Mesothelial cell of epicardium (in vitro differentiated cells): ENCODE data around the gene VPS37B.

DNA sequence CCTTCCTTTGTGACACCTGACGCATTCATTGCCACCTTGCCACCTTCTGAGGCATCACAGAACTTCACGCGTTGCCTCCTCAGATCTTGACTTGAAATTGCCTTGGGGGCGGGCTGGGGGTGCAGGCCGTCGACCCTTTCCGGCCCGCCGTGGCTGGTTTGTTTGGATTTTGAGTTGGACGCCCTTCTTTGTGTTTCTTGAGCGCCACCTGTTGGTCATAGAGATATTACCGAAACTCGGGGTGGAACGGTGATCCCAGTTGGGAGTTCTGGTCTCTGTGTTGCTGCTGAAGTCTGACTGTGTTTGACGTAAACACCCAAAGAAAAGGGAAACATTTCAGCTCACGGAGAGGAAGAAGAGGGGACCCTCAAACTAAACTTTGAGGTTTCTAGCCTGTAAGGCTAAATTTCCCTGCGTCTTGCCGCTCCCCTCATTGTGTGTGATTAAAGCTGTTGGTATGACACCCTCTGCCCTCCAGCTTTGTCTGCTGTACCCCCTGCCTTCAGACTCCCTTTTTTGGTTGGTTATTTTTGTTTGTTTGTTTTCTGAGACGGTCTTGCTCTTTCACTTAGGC is 44.7 kb downstream of the MLXIP start:
- PRO-cap, result no peak

DNA sequence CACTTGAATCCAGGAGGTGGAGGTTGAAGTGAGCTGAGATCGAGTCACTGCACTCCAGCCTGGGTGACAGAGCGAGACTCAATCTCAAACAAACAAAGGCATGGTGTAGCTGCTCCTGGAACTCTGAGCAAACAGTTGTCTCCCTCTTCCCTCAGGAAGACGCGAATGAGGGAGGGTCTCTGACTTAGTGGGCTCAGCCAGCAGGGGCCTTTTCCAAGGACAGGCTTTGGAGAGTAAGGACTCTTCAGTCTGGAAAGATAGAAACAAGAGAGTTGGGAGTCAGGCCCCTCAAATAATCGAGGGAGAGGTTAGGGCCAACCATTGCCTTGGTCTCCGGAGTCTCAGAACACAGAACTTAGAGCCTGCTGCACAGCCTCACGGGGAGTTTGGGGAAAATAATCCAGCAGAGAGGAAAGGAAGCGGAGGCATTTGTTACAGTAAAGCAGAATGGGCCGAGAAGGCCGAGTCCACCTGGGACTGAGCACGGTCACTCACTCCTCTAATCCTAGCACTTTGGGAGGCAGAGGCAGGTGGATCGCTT is 37.4 kb downstream of the IL31 start:
- PRO-cap, result no peak

- PRO-cap, result no peak
Observed at GRCh38 chr12:122143590-122144615, 30.1 kb downstream of the IL31 start.

GRCh38 chr12:122279277-122279691 is 13.0 kb upstream of the VPS33A start:
- PRO-cap, result no peak

DNA sequence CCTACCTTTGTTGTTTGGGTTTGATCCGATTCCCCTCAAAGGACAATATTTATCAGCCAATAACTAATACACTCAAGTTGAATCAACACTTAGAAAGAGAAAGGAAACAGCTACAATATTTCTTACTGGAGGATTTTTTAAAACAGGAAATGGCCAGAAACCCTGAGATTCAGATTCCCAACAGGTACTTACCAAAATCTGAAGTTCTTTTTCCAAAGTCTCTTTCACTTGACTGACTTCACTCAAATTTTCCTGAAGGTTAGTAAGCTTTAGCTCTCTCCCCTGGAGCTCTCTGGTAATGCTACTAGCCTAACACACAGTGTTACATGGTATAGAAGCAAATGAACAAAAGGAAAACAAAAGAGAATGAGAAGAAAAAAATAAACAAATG is 70.1 kb upstream of the VPS33A start:
- PRO-cap, result no peak

DNA sequence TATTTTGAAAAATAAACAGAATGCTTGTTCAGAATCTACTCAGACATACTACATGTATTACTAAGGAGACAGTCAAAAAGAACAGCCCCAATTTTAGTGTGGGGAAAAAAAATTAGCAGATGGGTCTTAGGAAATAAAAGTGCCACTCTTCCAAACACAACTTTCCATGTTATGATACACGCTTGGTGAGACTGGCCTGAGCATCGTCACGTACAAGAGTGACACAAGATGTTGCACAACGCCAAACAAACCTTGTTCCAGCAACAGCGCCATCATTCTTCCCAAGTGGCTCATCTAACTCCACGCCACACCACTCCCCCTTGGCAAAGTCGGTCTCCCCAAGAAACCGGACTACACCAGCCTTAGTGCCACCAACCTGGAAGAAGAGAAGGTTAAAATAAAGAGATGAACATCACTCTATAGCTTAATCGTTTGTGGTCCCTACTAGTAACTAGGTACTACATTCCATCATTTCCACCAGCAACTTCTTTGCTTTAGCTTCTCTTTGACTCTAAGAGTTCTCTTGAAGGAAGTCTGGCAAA is 58.7 kb downstream of the CLIP1 start:
- PRO-cap, result no peak

- PRO-cap, result no peak
Observed at GRCh38 chr12:122374567-122375298, 47.7 kb downstream of the CLIP1 start.

GRCh38 chr12:122387045-122387420 is 35.4 kb downstream of the CLIP1 start:
- PRO-cap, result no peak

GRCh38 chr12:122423204-122423796 is 831 bp upstream of the CLIP1 start:
- PRO-cap, result no peak

GRCh38 chr12:122473643-122474168 is 27.0 kb downstream of the ZCCHC8 start:
- PRO-cap, result no peak

DNA sequence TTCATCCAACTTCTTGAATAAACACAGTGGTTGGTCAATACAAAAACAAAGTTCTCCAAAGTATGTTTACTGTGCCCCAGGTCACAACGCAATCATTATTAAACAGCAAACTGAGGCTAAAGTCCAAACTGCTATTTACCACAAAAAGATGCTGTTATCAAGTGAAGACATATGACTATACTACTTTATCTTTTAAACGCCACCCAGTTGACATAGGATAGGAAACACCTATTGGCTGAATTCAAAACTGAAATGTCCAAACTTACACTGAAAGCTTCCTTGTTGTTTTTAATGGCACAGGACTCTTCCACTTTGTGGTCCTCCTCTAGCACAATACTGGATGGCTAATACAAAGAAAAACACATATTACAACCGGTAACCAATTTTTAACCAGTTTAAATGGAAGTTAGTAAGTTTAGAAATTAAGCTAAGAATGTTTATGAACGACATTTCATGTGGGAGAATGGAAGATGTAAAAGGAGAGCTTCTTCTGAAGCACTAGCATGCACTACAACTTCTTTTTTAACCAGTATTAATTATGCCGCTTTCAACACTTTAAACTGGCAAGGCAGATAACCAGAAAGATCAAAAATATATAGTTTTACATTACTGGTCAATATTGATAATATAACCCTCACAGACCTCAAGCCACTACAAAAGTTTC is 11.5 kb downstream of the ZCCHC8 start:
- PRO-cap, result no peak

DNA sequence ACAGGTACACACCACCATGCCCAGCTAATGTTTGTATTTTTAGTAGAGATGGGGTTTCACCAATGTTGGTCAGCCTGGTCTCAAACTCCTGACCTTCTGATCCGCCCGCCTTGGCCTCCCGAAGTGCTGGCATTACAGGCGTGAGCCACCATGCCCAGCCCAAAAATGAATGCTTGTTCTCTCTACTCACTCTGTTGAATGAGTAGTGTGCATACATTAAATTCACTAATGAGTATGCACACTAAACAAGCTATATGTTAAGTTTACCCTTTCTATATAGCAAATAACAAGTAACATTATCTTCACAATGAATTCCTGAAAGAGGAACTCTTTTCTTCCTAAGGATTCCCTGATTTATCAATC is 11.2 kb upstream of the ZCCHC8 start:
- PRO-cap, result no peak

- PRO-cap, result no peak
Observed at GRCh38 chr12:122643951-122644297, 59.2 kb downstream of the HCAR2 start.

GRCh38 chr12:122773539-122773975 is 815 bp upstream of the CCDC62 start:
- PRO-cap, result no peak

- PRO-cap, result no peak
Observed at GRCh38 chr12:122827055-122827567, 8.1 kb upstream of the HIP1R start.

DNA sequence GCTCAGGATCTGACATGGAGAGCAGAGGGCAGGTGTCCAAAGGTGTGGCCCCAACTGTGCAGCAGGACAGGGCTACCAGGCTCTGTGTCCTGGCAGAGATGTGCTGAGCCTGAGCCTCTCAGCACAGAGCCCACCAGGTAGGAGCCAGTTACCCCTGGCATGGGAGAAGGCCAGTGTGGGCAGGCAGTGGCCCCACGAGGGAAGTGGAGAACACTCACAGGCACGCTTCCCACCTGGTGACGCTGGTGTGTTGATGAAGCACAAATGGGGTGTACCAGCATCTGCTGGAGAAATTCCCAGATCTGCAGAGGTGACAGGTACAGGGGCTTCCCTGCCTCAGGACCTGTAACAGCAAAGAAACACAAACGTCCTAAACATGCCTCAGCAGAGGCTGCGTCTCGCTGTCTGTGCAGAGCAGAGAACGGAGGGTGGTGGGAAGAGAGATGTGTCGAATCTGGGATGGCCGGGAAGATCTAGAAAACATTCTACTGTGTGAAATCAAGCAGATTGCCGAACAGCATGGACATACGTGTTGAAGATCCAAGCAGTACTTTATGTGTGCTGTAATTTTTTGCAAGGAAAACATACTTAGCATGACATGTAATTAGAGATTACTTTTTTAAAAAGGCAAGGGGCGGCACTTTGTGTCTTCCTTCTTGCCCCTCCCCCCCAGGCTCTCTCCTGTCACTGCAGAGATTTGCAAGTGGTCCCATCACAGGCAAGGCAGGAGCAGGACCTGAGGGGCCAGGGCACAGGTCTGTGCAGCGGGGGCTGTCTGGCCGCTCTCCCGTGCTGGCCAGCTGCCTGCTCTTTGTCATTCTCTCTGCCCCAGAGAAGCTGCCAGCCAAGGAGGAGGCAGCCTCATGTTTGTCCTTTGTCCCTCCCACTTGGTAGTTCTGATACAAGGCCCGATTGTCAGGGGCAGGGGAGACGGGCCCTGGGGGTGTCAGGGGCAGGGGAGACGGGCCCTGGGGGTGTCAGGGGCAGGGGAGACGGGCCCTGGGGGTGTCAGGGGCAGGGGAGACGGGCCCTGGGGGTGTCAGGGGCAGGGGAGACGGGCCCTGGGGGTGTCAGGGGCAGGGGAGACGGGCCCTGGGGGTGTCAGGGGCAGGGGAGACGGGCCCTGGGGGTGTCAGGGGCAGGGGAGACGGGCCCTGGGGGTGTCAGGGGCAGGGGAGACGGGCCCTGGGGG is 17.4 kb downstream of the HIP1R start:
- PRO-cap, result no peak

- PRO-cap, result bidirectional peak, plus-strand start at chr12:122896213, minus-strand start at chr12:122896095
Observed at GRCh38 chr12:122895278-122896317, at the start of gene VPS37B. TSS of gene VPS37B (minus strand) at chr12:122896124.

DNA sequence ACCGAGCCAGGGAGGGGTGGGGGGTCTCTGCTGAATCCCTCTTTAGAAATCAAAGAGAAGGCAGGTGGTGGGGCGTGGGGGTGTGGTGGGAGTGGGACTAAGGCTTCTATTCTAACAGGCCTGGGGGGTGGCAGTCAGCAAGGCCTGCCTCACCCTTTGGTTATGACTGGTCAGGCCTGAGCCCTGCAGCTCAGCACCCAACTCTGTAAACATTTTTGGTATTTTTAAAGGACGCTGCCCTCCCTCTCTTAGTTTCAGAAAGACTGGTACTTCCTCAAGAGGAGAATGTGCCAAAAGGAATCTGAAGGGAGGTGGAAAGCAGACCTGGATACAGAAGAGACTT is 3.2 kb downstream of the ARL6IP4 start:
- PRO-cap, result no peak

DNA sequence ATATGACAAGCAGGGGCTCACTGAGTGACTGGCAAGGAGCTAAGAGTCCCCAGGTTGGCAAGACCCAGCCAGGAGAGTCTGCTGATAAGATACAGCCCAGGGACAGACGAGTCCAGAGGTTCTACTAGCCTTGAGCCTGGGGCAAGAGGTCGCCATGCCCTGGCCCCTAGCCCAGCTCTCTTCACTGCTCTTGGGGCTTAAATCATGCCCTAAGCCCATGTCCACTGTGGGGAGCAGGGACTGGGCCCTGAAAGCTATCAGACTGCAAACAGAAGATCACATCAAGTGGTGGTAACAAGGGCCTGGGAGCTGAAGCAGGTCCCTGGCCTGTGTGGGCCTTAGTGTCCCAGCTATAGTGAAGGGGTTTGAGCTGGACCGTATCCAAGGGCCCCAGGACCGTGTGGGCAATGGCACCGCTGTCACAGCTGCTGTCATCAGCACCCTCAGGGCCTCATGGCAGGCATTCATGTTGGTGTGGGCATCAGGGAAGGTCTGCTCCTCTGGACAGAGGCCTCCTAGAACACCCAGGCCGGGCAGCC is 80.8 kb downstream of the PITPNM2 start:
- PRO-cap, result no peak

DNA sequence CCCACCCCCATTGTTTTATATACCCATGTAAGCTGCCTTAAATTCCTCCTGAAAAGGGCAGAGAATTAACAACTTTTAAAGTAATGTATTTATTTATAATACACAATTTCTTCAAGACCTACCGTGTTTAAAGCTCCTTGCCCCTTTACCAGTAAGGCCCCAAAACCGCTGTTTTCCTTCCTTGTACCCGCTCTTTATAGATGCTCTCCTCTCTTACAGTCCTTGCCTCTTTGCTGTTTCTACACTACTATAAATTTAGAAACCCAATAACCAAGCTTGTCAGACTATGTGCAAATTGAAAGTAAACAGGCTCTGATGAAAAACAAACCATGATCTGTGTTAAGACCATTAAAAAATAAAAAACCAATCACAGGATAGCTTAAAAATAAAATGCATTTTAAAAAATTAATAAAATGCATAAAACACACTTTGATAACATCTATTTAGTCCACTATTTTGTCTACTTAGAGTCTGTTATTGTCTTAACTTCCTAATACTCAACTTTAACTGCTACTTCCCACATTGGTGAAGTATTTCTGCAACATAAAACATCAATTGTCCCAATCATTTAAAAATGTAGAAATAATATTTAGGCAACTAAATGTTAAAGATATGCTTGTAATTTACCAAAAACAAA is 3.8 kb downstream of the MPHOSPH9 start:
- PRO-cap, result no peak